ENCODE measurements around a stretch of chr7.

DNA sequence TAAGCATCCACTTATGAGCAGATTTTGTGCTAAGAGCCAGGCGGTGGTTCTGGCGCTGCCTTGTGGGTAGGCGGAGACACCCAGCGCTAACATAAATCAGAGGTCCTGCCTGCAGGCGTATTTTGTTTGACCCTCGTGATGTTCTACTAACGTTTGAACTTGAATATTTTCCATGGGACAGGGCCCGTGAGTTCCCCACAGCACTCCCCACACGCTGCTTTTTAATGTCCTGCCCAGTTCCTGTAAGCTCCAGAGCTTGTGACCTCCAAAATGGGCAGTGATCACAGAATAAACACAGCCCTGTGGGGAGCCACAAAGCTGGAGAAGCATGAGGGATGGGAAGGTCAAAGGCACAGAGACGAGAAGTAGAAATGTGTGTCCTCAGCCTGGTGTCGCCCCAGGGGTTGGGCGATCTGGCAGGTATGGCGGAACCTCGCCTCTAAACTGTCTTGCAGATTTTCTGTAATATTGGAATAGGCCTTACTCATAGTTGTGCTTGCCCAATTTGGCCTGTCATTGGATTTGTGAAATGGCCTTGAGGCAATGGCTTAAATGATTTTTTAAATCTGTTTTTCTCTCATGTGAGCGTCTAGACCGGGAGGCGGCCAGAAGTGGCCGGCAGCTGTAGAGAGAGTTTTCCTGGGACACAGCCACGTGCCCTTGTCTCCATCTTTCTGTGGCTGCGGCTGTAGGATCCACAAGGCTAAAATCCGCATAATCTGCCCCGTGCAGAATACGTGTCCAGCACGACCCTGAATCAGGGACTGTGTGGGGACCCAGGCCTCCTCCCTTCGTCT lies 99.4 kb downstream of the DYNC2I1 start:
- PRO-cap, 7 experiments: no peak in any of the 7 experiments

- PRO-cap, 7 experiments: no peak in any of the 7 experiments
These were observed 101.6 kb downstream of the DYNC2I1 start for GRCh38 chr7:158957911-158958329.

DNA sequence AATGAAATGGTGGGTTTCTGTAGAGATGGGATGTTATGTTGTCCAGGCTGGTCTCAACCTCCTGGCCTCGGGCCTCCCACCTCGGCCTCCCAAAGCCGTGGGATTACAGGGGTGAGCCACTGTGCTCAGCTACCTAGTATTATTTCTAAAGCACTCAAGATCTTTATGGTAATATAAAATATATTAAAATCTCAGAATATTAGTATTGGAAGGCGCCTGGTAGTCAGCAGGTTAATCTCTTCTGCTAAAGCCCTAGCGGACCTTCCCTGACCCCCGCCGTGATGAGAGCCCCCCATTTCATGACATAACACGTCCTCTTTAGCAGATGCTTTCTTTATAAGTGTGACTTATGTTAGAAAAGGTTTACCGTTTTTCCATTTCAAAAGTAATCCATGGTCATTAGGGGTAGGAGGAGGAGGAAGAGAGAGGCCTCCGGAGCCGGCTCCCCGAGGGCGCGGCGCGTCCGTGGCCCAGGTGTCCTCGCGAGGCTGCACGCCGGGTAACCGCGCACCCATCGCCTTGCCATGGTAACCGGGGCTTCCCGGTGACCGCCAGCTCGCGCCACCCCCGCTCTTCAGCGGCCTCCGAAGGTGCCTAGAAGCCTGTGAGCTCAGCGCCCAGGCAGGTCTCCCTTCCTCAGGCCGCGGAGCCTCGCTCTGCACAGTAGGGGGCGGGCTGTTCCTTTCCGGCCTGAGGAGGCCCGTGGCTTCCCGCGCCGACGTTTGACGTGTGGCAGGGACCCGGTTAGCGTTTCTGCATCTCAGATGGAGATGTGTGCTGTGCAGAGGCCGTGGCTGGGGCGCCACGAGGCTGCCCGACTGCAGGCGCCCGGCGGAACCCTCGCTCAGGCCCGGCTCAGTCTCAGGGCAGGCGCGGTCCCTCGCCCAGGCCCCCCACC lies 116.9 kb downstream of the DYNC2I1 start:
- PRO-cap, 7 experiments: peak in 1 of 7 experiments; most common plus-strand start position 728 of the sequence (in 1)

DNA sequence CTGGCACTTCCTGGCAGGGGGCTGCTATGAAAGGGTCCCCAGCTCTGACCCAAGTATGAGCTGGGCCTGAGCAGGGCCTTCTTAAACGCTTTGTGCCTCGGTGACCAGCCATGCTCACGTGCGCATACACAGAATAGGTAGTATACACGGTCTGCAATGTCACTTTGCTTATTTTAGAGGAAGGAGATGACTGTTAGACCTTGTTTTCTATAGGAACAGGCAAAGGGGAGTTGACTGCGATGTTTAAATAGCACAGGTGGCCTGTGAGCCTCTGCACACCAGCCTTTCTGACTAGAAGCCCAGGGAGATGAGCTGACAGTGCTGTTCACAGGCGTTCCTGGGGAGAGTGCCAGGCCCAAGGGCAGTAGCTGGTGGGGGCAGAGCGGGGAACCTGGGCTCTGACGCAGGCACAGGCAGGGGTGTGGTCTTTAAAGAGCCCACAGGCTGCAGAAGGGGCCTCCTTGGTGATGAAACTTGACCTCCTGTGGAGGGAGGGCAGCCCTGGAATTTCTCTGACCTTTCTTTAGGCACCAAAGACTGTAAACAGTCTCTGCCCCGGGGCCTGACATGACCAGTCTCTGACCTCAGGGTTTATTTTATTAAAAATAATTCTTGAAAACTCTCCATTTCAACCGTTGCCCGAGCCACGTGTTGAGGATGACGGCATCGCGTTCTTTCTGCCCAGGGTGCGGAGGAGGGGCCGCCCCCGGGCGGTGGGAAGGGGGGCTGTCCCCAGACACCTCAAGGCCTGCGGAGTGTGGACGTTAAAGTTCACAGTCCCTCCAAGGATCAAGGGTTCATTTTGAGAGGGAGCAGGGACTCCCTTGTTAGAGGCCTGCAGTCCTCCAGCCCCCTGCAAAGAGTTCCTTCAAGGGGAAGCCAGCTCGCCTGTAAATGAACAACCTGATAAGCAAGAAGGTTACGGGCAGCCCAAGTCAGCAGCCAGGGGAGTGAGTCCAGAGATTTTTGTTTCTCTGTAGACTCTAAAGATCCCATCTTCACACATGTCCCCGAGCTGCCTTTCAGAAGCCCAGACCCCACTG lies 129.2 kb downstream of the VIPR2 start:
- PRO-cap, 7 experiments: no peak in any of the 7 experiments

- PRO-cap, 7 experiments: no peak in any of the 7 experiments
These were observed 32.4 kb downstream of the VIPR2 start for GRCh38 chr7:159112013-159112907.